Tongue (tissue), 2 donors: ENCODE measurements around the genes URAD and FLT1.

DNA sequence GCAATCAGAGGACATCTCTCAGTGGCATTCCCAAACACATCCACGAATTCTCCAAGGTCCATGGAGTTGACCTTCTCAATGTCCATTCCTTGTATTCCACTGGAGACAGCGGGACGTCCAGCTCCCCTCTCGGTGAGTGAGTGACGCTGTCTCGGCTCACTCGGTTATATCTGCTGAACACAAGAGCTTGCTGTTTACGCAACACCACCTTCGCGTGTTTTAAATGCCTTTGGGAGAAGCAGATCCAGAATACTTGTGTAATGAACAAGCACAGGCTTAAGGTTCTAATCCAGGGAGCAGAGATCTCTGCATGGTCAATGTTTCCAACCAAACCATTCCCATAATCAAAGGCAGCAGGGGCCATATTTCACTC is at the start of gene URAD:
TSS of gene URAD (minus strand) at position 142 of the 373 bp plus-strand sequence.
- RAMPAGE, long total RNA: no peak

GRCh38 chr13:28274714-28275586 is 136.6 kb downstream of the PAN3 start:
- RAMPAGE, long total RNA: no peak

DNA sequence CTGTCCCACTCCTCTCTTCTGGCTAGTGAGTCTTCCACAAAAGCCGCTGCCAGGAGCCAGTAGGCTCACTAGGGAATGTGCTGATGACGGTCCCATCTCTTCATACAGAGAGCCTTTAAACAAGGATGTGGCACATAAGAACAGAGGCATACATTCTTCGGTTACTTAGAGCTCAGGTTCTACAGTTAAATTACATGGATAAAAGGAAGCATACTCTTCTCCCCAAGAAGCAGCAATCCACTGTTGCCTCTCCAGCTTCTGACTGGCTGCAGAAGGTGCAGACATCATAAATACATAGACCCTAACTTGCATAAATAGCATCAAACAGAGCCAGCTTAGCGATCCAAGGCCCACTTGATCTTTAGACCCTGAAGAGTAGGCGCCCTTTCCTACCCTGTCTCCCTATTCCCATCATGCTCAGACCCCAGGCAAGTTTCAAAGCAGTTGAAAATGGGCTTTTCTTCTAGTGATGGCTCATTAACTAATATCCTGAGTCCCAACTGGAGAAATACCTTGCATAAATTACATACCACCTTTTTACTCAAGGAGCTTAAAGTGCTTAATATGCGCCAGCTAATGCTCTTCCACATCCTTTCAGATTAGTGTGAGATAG is 163.1 kb downstream of the PAN3 start:
- RAMPAGE, long total RNA: no peak

GRCh38 chr13:28492510-28493087 is 2.3 kb downstream of the FLT1 start:
- RAMPAGE, long total RNA: no peak

GRCh38 chr13:28494684-28495723 is at the start of gene FLT1:
Gene FLT1 (minus strand): TSS chr13:28495128.
- RAMPAGE, long total RNA: no peak

DNA sequence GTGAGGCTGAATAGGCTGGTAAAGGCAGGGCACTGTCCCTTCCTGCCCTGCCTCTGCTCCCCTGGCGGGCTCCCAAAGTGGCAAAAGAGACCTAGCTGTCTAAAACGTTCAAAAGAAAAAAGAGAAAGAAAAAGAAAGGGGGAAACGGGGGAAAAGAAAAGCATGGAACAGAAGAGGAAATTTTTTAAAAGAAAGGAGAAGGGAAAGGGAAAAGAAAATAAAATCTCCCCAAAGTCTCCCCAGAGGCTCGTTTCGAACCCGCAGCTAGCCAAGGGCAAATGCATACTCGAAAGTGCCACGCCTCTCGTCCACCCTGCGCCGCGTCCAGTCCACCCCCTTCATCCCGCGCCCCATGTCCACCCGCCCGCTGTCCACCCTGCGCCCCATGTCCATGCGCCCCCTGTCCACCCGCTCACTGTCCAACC is 37.0 kb upstream of the FLT1 start:
- RAMPAGE, long total RNA: no peak

DNA sequence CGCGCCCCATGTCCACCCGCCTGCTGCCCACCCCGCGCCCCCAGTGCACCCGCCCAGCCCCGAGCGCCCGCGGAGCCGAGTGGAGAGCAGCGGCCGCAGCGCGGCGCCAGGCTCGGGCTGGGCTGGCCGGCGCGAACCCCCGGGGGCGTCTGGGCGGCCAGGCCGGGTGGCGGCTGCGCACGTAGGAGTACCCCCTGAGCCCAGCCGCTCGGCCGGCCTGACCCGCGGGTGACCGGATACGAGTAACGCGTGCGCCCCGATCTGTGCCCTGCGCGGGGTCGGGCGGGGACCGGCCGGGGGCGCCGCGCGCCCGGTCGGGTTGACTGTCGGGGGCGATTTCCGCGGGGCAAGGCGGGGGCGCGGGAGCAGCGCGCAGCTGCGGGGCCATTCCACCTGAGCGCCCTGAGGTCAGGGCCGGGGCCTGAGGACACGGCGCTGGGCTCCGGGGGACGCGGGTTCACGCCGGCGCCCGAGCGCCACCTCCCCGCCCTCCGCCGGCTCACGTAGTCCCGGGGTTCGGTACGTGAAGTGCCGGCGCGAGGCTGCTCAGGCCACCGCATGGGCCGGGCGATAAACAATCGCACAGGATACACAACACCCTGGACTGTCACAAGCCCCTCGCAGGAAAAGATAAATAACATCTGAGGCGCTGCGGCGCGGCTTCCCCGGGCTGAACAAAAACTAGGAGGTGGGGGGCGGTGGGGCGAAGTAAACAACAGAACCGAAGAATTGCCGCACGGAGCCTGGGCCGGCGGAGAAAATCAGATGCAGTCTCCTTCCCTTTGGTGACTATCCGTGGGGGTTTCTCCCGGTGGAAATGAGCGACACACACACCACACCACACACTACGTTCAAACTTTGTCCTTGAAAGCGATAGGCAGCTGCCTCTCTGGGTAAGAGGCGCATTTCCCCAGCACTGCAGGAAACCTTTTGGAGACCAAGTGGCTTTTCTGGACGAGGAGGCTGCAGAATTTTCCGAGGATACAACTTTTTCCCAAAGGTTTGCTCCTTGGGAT is 37.7 kb upstream of the FLT1 start:
- RAMPAGE, long total RNA: no peak

DNA sequence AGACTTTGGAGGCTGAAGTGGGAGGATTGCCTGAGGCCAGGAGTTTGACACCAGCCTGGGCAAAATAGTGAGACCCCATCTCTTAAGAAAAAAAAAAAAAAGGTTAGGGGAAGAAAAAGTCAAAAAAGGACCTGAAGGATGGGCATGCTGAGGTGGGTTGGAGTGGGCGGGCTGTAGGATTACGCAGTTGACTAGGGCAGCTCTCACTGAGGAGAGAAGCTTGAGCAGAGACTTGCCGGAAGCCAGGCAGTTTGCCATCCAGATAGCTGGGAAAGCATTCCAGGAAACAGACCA is 13.1 kb upstream of the SLC46A3 start:
- RAMPAGE, long total RNA: no peak

DNA sequence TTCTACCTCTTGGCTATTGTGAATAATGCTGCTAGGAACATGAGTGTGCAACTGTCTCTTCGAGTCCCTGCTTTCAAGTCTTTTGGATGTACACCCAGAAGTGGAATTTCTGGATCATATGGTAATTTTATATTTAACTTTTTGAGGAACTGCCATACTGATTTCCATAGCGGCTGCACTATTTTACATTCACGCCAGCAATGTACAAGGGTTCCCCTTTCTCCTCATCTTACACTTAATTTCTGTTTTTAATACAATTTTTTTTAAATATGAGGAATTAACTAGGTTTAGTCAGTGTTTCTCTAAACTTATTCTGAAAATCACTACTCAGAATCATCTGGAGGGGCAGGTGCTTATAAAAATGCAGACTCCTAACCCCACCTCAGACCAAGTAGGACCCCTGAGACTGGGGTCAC is 24.3 kb upstream of the SLC46A3 start:
- RAMPAGE, long total RNA: no peak

DNA sequence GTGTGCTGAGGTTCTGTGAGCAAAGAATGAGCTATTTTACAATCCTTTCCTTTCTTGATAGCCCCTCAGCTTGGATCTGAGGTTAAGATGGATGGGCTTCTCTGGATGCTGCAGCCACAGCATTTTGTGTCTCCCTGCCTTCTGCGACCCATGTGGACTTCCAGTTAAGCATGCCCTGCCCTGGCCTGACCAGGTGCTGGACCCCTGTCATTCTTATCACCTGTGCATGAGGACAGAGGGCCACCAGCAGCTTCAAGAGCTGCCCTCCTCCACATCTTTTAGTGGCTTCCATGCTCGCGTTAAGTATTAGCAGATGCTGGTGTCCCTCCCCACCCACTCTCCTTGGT is 297.0 kb downstream of the MTUS2 start:
- RAMPAGE, long total RNA: no peak

DNA sequence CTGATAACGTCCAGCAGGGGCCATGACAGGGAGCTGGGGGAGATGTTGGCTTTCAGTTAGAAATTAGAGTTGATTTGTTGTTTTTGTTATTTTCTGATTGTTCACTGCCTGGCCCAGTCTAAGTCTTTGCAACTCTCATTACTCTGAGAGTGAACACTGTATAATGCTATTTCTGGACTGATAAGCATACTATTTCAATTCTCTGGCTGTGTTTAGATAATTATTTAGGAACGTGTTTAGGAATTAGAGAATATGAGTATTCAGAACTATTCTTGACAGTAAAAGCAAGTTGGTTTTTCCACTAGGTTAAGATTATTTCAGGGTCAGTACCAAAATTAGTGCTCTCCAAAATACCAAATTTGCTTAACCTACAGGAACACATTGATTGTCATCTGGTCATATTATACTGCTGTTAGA is 158.4 kb downstream of the SLC7A1 start:
- RAMPAGE, long total RNA: no peak

GRCh38 chr13:29464164-29464789 is 131.2 kb downstream of the SLC7A1 start:
- RAMPAGE, long total RNA: no peak

DNA sequence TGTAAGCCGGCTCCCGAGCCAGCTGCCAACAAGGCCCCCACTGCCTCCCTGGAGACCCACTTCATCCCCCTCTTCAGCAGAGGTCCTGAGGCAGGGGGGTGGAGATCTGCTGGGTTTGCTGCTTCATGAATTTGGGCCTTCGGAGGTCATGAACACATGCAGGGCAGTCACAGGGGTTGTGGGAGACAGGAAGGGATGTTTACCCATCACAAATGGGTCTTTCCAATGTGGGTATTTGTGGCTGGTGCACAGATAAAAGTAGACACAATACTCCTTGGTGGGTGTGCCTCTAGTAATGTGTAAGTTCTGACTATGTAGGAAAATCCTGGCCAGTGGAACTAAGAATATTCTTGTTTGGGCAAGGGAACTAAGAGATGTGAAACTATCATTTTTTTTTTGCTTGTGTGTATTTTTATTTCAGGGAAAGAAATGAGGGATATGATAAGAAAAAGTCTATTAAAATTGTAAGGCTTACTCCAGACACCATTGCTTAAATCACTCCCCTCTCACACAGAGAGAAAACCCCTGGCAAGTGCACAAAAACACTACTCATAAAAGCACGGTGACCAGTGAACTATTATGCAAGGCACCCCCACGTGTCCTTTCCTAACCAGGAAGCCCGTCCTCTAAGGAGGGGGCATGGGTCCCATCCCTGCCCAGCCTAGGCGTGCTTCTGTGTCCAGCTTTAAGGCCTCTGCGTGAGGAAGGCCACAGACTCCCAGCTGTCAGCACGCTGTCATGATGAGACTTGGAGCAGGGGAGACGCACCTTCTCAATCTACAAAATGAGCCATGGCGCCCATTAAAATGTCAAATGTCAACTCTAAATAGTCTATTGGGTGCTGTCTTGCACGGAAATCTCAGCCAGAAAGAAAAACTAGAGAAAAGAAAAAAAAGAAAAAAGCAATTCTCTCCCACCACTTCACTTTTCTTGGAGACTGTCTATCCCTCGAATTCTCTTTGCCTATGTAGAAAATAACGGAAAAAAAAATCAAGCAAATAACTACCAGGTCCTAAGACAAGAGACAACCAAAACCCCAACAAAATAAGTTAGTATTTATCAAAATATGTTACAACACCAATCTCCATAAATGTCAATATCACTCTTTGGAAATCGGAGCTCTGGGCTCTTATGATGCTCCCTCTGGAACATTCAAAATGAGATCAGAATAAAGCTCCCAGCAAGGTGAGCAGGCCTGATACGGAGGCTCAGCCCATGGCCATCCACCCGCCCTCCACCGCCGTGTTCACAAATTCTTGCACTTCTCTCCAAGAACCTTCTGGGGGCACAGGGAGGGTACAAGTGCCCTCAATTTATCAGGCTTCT is 83.4 kb downstream of the SLC7A1 start:
- RAMPAGE, long total RNA: no peak

- RAMPAGE, long total RNA: no peak
These were observed 13.3 kb downstream of the SLC7A1 start for GRCh38 chr13:29582012-29582688.

DNA sequence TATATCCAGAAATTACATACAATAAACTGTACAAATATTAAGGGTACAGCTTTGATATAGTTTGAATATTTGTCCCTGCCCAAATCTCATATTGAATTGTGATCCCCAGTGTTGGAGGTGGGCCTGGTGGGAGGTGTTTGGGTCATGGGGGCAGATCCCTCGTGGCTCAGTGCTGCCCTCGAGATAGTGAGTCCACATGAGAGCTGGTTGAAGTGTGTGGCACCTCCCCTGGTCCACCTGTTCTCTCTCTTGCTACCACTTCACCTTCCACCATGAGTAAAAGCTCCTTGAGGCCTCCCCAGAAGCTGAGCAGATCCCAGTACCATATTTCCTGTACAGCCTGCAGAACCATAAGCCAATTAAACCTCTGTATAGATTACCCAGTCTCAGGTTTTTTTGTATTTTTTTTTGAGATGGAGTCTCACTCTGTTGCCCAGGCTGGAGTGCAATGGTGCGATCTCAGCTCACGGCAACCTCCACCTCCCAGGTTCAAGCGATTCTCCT is 93.6 kb downstream of the UBL3 start:
- RAMPAGE, long total RNA: no peak

DNA sequence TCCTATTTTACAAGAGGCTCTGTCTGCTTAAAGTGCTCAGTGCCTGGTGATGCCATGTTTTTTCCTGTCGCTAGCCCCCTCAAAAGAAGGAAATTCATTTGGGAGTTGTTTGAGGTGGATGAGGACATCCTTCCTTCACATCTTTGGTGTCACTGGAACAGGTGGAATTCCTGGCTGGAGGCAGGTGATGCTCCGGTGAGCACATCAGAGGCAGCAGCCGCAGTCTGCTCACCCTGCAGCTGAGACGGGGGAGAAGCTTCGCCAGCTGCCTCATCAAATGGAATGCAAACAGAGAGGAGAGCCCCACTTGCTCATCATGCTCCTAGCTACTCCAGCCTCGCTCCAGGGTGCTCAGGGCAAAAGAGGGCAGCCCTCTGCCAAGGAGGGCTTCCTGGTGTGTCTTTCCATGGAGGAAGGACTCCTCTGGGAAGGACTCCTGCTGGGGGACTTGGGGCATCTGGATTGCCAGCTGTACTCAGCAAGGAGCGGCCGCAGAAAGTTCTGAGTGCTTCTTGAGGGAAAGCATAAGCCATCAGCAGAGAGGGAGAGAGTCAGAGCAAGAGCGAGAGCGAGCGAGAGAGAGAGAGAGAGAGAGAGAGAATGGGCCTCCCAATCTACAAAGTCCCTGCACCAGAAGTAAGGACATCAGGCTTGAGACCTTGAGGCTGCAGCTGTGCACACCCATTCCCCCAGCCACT is 74.2 kb upstream of the UBL3 start:
- RAMPAGE, long total RNA: no peak

DNA sequence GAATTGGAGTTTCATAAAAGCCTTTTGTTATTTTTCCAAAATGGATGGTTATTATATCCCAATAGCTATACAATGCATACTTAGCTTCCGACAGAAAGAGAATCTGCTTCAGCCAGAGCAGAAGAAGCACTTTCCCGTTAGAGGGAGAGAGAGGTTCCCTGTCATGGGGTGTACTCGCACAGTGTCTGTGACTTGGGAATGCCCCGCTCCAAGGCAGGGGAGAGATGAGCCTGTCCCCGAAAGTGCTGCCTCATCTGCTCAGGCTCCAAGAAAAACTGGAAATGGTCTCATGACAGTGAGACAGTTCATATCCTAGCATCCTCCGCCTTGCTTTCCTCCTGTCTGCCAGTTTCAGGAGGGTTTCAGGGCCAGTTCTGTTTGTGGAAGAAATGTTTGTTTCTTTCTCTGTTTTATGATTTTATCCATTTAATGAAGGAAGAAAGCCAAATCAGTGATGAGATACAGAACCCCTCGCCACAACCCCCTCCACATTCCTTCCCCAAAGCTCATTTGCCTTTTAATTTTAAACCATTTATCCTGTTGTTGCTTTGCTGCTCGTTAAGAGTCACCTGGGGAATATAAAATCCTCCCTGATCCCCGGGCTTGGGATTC is 144.5 kb upstream of the UBL3 start:
- RAMPAGE, long total RNA: no peak

GRCh38 chr13:30107236-30107845 is 200.0 kb downstream of the KATNAL1 start:
- RAMPAGE, long total RNA: no peak

DNA sequence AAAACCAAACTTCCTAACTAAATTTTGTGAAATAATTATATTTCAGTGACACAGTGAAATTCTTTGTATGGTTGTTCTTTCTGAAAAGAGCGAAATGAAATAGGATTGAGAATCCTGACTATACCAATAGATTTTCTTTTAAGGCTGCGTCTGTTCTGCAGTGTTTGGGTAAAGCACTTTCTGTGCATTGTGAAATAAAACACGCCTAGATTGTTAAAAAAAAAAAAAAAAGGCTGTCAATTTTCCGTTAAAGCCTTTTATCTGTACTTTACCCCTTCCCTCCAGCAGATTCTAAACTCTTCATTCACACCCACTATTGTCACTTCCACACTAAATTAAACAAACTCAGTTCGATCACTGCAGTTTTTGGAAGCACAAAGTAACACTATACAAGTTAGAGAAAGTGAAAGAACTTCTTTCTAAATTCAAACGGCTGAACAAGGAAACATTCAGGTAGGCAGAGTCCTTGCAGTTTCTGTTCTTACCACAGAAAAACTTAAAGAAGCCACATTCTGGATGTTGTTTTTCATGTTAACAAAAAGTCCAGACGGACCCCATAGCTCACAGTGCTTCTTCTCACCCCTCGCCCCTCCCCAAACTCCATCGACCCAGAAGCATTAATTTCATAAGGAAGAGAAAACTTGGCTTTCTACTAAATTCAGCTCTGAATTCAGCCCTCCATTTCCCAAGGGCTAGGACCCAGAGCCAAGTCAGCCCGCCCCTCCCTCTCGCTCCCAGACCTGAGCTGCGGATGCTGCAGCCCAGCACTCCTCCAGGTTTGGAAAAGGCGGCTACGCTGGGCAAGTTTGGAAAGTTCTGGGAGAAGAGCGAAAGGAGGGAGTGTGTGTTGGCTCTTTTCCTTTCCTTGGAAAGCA is 27.5 kb upstream of the UBE2L5 start:
- RAMPAGE, long total RNA: no peak

DNA sequence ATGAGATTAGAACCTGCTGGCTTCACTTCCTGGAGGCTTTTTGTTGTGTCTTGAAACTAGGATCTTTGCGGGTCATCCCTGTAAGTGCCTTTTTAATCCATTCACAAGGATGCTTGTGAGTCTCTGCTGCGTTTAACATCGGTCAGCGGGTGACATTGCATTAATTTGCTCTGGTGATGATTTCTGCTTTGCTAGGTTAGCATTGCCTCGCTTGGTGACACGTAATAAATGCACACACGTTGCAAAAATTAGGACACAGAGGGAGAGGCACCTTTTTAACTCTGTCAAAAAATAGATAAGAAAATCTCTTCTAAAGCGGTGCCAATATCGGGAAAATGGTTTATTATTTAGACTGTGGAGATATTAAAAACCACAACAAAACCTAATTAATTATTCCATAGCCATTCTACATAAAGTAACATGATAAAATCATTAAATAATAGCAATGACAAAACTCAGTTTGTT is 337 bp downstream of the UBE2L5 start:
- RAMPAGE, long total RNA: no peak